Neural crest cell (in vitro differentiated cells): ENCODE data around the genes CREBZF, TRIM49D1 and TRIM49D2.

- PRO-cap: bidirectional peak, plus-strand start at chr11:85664816, minus-strand start at chr11:85664709; bidirectional peak, plus-strand start at chr11:85665293, minus-strand start at chr11:85665110
These were observed at the start of gene CREBZF for GRCh38 chr11:85664545-85665422. Gene CREBZF (minus strand): TSS chr11:85665129.

GRCh38 chr11:85686307-85686589, 253 bp upstream of the CCDC89 start:
- PRO-cap: no peak

GRCh38 chr11:85973853-85974478, 94.9 kb downstream of the PICALM start:
- PRO-cap: no peak

- PRO-cap: no peak
These were observed 37.6 kb downstream of the PICALM start for GRCh38 chr11:86031032-86031964.

DNA sequence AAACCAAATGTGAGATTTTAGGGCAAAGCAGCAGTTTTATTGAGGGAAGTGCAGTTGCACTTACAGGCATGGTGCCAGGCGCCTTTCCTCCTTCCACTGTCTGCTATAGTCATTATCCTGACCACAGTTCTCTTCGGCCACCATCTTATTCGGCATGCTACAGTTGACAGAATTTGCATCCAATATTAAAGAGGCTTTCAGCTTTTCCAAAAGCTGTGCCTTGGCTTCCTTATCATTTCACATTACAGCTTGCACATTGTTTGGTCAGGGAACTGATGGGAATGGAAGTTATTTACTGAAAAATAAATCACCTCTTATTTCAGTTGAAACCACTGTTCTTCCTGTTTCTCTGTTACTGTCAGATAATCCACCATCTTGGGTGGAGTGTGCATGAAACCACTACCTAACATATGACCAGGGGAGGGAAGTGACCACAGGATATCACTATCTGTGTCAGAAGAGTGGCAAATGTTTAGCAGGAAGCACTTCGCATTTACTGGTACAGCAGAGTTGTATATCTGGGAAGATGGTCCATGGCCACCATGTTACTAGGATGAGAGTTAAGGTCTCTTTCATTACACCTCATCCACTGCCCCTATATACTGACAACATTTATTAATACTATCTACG, 74.6 kb upstream of the PICALM start:
- PRO-cap: no peak

GRCh38 chr11:86151844-86152078, 82.9 kb upstream of the PICALM start:
- PRO-cap: no peak

GRCh38 chr11:86152079-86152299, 83.1 kb upstream of the PICALM start:
- PRO-cap: no peak

- PRO-cap: no peak
These were observed 63.2 kb upstream of the EED start for GRCh38 chr11:86181321-86181801.

GRCh38 chr11:86473820-86474672, 99.4 kb downstream of the CCDC81 start:
- PRO-cap: no peak

GRCh38 chr11:86477473-86477921, 102.8 kb downstream of the CCDC81 start:
- PRO-cap: no peak

- PRO-cap: no peak
These were observed 109.6 kb downstream of the CCDC81 start for GRCh38 chr11:86484218-86484836.

- PRO-cap: no peak
These were observed 149.6 kb downstream of the CCDC81 start for GRCh38 chr11:86524378-86524693.

- PRO-cap: no peak
These were observed 171.5 kb upstream of the PRSS23 start for GRCh38 chr11:86628715-86629464.

DNA sequence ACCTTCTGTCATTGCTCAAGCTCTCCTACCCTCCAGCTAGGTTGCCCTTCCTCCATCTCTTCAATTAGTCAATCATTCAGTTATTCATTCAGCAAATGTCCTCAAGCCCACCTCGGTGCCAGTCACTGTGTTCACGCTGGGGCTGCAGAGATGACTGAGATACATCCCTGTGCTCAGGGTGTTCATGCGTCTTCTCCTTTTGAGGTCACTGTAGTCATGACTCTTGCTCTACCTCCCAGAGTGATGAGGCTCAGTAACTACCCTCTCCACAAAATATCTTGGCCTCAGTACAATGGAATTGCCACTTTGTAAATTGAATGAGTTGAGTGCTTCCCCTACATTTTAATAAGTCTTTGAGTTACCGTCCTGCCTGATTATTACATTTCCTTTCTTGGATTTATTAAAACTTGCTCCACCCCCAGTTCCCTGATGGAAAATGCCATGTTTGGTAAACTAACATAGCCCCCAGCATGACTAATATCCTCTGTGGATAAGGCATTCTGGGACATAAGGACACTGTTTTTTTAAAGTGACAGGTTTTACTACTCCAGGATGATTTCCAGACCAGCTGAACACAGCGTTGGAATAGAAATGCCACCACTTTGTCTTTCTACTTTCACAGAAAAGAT, 15.9 kb downstream of the PRSS23 start:
- PRO-cap: no peak

DNA sequence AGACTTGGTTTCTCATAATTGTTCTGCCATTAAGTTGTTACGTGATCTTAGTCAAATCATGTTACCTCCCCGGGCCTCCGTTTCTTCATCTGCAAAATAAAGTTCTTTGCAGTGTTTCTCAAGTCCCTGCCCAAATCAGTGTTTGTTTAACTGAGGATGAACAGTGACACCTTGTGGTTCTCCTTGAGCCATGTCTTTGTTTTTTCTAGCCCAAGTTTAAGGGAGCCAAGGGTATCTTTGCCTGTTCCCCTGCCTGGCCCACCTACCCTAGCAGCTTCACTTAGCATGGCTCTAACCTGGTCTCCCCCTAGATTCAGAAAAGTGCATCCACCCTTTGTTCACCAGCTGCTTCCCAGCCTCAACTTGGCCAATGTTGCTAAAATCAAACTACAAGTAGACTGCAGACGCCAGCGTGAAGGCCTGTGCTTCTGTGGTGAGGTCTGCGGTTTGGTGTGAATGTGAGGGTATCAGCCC, 35.6 kb downstream of the FZD4 start:
- PRO-cap: no peak

DNA sequence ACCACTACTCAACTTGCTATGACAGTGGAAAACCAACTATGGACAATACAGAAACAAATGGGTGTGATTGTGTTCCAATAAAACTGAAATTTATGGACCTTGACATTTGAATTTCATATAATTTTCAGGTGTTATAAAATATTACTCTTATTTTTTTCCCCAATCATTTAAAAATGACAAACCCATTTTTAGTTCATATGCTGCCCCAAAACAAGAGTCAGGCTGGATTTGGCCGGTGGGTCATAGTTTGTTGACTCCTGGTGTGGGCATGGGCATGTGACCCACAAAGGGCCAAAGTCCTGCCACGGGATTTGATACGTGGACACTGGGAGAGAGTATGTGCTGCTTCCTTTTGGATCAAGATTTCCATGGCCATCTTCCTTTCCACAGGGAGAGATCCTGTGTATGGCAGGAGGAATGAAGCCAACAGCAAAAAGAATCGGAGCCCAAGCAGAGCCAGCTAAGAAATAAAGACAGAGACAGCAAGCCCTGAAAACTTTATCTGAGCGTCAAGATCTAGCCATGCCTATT, 26.9 kb upstream of the FZD4 start:
- PRO-cap: no peak

- PRO-cap: no peak
These were observed 283.6 kb downstream of the TMEM135 start for GRCh38 chr11:87321191-87321851.

GRCh38 chr11:88338306-88338736, 785 bp upstream of the CTSC start:
- PRO-cap: unidirectional peak, minus-strand start at chr11:88338459

GRCh38 chr11:89922189-89922420, at the start of gene TRIM49D1:
Gene TRIM49D1 (minus strand): TSS chr11:89922245.
- PRO-cap: no peak

GRCh38 chr11:89923707-89924163, at the start of gene TRIM49D2:
Gene TRIM49D2 (plus strand): TSS chr11:89924064.
- PRO-cap: no peak